Thoracic aorta endothelial cell (primary cell): ENCODE results near the genes MGAT2, VCPKMT and SOS2.

- CAGE, long polyA plus RNA = no peak
Measured at GRCh38 chr14:40955187-40955521, 651.5 kb upstream of the LRFN5 start.

DNA sequence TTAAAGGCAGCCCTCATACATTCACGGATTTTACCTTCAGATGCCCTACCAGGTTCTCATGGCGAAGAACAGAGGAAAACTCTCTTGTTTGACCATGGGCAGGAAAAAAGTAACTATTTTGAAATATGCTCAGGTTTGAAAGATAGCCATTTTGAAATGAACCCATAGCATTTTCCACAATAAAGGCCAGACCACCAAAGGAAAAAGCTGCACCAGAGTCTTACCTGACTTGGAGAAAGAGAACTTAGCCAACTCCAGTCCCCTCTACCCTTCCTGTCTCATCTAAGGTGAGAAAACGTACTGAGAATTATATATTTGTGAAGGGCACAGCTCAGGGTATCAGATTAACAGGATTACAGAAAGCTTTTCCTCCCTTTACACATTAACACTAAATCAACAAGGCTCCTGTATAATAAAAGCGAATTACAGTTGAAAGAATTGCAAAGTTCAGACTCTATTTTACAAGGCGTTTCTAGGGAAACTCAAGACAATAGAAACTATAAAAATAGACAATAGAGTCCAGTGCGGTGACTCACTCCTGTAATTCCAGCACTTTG, 82.6 kb upstream of the RPL10L start:
- CAGE, long polyA plus RNA = no peak

DNA sequence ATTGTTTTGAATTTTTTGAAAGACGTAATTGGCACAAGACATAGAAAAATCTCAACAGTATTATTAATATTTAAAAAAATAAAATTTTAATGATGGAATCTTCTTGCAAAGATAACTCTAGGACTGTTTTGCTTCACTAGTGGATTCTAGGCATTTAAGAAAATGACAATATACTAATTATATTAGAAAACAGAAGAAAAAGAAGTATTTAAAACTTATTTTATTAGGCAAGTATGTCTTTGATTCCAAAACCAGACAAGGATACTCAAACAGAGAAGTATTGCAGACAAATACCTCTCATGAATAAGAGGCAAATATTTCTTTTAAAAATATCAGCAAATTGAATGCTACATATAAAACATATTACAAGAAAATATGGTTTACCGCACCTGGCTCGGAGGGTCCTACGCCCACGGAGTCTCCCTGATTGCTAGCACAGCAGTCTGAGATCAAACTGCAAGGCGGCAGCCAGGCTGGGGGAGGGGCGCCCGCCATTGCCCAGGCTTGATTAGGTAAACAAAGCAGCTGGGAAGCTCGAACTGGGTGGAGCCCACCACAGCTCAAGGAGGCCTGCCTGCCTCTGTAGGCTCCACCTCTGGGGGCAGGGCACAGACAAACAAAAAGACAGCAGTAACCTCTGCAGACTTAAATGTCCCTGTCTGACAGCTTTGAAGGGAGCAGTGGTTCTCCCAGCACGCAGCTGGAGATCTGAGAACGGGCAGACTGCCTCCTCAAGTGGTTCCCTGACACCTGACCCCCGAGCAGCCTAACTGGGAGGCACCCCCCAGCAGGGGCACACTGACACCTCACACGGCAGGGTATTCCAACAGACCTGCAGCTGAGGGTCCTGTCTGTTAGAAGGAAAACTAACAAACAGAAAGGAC, 119.4 kb upstream of the MDGA2 start:
- CAGE, long polyA plus RNA = no peak

DNA sequence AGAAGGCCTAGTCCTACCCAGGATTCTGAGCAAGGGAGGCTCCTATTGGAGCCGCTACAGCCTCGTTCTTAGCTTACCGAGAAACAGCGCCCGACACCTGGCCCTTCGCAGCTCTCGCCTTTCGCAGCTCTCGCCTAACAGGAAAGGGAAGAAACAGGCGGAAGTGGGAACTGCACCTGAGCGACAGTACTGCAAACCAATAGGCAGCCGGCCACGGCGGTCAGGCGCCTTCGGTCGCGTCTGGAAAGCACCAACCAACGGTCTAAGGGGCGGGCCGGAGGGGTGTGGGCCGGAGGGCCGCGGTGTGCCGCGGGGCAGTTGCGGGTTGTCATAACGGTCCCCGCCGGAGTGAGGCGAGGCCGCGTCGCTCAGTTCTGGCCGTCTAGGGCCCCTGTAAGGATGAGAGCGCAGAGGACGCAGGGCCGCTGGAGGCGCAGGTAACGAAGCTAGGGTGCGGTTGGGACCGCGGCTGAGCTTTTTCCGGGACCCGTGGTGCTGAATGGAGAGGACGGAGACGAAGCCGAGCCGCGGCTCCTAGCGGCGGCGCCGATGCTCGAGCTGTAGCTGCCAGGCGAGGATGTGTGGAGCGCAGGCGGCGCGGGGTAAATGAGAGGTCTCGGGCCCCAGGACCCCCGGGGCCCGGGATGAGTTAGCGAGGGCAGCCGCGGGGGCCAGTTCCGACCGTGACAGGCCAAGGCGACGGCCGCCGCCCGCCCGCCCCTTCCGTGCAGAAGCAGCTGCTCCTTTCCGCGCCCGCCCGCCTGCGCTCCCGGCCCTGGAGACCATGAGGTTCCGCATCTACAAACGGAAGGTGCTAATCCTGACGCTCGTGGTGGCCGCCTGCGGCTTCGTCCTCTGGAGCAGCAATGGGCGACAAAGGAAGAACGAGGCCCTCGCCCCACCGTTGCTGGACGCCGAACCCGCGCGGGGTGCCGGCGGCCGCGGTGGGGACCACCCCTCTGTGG, at the start of gene MGAT2:
Gene MGAT2, plus strand, starts transcription at position 315 of the 965 bp plus-strand sequence.
- CAGE, long polyA plus RNA = no peak

- CAGE, long polyA plus RNA = no peak
Measured at GRCh38 chr14:49634202-49635074, 606 bp downstream of the DNAAF2 start.

GRCh38 chr14:49640629-49641326, 5.7 kb upstream of the DNAAF2 start:
- CAGE, long polyA plus RNA = no peak

- CAGE, long polyA plus RNA = no peak
Measured at GRCh38 chr14:49800265-49800992, 32.5 kb downstream of the KLHDC2 start.

DNA sequence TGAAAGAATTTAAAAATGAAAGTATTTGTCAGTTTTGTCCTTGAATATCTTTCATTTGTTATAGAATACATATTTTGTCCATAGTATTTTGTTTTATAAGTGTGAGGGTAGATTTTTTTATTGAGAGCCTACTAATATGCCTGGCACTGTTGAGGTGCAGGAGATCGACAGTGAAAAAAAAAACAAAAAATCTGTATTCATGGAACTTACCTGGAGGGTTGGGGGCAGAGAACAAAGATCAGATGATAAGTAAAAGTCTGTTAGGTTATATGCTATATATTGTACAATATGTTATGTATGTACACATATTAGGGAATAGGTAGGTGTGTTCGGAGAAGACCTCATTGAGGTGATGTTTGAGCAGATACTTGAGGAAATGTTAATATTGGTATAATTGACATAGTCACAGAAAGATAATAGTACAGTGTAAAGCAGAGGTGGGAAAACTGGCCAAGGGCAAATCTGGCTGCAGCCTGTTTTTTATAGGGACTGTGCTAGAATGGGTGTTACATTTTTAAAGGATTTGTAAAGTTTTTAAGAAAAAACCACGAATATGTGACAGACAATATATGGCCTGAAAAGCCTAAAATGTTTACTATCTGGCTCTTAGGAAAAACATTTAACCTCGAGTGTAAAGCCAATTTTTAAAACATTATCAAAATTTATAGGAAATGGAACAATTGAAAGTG, 5.6 kb downstream of the ARF6 start:
- CAGE, long polyA plus RNA = no peak

DNA sequence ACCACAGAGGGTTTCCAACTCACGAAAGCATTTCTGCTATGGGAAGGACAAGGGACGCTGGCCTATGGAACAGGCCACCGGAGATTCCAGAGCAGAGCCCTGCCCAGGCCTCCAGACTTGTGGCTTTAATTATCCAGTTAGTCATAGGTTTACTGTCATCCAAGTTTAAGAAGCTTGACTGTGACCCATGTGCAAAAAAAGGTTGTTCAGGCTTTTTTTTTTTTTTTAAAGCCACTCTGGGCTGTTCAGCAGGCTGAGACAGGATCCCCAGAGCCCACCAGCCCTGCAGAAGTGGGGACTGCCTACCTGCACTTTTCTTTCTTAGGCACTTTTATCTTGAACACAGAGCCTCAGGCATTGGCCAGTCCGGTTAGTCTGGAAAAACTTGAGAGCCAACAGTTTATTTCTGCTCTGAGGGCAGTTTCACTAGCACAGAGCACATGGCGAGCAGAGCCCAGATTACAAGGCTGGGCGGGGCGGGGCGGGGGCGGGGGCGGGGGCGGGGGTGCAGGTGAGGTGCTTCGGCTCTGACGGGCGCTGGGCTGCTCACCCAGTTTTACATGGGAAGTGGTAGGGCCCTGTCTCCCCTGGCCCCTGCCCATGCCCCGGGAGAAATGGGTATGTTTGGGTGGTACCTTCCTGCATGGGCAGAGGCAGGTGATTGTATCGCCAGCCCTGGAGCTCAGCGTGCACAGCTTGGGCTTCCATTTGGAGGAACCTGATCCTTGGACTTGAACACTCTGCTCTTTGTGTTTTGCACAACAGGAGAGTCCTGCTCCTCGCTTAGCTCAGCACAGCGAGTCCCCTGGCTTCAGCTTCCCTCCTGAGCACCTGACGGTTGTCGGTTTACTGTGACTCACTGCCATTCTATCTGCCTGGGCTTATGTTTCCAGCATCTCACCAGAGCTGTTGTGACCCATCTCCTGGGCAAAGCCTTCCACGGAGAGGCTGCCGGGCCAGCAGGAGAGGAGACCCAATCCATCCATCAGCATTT, 108.3 kb downstream of the ARF6 start:
- CAGE, long polyA plus RNA = no peak

- CAGE, long polyA plus RNA = no peak
Measured at GRCh38 chr14:50001850-50002291, 109.0 kb downstream of the ARF6 start.

DNA sequence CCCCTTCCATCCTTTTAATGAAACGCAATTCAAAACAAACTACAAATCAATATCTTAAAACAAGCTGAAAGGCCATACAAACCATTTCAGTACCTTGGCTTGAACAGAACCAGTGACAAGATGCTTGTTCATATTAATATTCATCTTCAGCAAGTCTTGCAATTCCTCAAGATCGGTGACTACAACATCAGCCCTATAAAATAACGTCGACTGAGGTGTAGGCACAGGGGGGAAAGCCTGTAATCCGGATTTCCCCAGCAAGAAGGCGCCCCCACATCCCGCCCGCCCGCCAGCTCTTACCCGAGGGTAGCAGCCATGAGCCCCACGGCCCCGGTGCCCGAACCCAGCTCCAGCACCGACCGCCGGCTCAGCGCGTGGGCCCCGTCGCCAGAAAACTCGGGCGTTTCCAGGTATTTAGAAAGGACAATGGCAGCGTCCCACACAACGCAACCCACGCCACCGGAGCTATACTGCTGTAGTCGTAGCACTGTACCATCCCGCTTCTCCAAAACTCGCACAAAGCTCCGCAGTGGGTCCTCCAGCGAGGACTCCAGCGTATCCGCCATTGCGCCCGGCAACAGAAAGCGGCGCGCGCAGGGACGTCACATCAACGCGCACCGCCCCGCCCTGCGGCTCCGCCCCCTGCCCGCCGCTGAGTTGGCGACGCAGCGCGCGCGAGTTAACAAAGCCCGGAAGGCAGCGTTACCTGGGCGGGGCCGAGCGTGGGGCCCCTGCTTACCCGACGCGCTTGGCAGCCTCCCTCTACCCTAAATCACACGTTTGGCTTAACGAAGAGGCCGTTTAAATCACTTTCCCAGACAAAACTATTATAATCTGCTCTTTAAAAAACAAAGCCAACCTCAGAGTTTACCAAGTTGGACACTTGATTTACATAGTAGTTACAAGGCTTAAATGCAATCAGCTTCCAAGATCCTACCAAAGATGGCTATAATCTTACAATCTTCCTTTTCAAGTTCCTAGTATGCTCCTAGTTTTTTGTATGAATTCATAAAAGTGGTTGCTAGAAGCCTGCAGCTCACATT, at the start of gene VCPKMT:
Gene VCPKMT, minus strand, starts transcription at position 586 of the 1,043 bp plus-strand sequence.
- CAGE, long polyA plus RNA = no peak

DNA sequence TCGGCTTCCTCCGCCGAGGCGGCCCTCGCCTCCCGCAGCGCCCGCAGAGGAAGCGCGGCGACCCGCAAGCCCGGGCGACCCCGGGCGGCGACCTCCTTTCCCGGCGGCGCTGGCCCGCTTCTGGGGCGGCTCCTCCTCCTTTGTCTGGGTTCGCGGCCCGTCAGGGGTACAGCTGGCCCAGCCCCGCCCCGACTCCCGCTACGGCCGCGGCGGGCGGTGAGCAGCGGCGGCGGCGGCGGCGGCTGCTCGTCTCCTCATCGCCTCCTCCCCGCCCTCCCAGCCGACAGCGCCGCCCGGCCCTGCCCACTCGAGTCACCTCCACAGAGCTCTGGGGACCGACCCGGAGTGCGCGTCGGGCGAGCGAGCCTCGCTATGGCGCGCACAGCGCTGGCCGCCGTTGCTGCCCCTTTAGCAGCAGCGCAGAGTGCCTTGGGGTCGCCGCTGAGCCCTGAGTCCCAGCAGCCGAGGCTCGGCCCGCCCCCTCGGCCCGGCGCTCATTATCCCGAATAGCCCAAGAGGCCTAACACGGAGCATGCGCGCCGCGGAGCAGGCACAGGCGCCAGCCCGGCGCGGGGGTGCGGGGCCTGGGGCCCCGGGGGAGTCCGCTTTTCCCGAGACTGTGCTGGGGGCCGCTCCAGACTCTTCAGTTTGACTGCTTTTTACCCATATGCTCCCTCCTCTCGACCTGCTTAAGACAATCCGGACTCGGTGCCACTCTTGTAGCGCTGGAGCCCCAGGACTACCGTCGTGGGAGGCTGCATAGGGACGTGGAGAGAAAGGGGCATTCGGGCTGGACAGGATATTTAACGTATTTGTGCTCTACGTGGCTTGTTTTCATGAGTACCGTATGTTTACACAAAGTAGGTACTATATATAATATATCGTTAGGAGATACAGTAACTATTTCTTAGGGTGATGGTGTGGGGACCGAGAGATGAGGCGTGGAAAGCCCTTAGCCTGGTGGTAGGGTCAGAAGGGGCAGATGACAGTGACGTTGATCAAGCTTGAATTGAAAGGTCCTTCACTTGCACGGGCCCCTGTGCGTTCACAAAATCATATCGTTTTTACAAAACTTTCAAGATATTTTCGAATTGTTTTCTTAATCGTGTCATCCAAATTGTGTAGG, at the start of gene SOS2:
Gene SOS2, minus strand, starts transcription at position 122 of the 1,126 bp plus-strand sequence.
- CAGE, long polyA plus RNA = no peak

GRCh38 chr14:50726127-50726830, 58.2 kb upstream of the SAV1 start:
- CAGE, long polyA plus RNA = no peak

DNA sequence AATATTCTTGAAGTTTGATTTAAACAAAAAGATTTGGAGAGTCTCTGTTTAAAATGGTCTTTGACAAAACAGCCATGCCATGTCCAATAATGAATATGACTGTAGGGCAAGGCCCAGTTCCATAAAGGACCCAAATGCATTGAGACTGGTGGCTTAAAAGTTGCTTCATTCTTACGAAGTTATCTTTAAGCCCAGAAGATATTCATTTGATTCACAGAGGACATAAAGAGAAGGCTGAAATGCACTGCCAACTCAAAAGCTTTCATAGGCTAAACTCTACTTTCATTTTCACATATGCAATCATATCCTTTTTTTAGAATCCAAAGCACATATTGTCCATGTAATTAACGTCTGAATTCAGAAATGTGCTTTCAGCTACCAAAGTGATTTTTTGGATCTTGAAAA, 71.6 kb upstream of the SAV1 start:
- CAGE, long polyA plus RNA = no peak

GRCh38 chr14:50752468-50753150, 78.4 kb downstream of the NIN start:
- CAGE, long polyA plus RNA = no peak

DNA sequence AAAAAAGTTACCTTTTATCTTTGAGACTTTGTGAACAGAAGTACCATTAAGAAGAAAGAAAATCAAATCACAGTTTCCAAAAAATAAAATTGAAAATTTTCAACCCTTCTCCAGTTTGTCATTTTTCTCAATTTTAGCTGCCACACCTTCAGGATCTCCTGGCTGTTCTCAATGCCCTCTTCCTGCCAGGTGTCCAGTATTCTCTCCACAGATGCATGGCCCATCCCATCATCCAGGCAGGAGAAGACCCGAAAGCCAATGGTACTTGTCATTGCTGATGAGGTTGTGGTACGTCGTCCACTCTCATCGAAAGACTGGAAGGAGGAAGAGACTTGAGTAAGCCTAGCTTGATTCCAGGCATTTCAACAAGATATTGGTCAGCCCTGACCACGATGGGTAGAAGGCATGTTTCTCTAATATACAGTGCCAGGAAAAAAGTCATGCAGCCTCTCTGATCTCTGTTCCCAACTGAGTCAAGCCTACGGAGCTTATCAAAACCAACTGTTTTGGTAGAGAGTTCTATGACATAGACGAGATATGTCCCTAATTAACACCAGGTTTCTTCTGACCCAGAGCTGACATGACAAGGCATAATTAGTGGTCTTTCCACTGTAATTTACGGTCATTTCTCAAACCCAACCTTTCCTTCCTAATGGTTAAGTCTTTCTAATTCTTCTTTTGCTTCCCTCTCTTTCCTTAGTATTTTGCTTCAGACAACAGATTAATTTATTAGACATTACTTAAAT, 58.6 kb downstream of the NIN start:
- CAGE, long polyA plus RNA = no peak

DNA sequence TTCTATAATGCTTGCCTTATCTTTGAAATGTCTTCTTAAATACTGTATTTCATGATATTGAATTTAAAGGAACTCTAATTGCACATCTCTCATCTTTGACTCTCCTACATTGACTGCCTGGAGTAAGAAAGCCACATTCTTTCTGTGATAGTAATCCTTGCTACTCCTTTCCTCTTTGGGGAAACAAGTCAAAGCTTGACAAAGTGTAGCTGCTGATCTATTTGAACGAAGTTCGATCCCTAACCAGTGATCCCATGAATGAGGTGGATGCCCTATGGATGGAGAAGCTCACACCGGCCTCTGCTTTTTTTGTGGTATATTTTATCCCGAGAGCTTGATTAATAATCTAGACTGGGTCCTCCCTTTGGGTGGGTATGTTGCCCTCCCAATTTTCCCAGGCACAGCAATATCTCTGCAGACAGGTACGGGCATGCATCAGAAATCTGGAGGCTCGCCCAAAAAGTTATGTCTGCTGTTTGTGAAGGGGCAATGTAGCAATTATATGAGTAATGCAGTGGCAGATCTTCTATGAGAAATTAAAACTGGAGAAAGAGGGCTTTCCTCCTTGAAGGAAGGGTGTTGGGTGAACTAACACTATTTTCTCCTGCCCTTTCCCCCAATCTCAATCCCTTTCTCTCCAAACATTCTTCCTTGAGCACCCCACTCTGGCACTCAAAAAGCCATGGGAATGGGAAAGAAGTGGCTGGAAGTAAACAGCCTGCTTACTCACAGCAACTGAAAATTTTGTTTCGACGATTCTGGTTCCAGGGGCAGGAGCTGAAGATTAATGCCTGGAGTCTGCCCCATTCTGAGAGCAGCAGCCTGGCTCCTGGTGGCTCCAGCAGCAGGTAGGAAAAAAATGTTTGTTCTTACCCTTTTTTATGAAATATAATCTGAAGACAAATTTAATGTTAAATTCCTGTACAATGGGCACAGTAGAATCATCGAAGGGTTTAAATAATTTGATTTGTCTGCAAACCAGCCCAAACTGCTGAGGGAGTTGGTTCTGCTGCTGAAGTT, 162.8 kb upstream of the FRMD6 start:
- CAGE, long polyA plus RNA = no peak

GRCh38 chr14:51554310-51554975, 97.3 kb upstream of the FRMD6 start:
- CAGE, long polyA plus RNA = no peak

DNA sequence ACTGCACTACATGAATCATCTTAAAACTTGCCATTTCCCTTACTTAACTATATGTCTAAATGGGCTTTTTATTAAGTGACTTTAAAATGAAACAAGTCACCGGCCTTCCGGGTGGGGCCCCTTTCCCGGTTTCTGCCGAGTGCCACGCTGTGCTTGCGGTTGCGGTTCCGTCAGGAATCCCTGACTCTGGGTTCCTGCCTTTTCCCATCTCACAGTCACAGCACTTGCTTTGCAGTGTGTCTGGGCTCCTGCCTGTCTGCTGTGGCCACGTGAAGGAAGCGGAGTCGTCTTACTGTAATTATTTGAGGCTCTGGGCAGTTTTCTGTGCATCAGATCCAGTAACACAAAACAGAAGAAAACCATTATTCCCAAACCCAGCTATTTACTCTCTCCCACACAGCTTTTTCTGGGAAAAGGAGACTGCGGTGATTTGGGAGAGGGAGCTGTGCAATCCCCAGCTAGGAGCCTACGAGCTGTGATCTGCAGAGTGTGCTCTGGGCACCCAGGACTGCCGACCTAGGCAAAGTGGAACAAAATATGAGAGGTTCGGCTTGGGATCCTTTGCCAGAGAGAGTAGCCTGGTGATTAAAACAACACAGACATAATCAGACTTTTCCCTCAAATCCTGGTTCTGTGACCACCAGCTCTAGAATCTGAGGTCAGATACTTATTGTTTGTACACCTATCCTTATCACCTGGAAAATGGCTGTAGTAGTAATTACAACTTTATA, 43.9 kb upstream of the FRMD6 start:
- CAGE, long polyA plus RNA = no peak

- CAGE, long polyA plus RNA = no peak
Measured at GRCh38 chr14:51697899-51698234, 46.2 kb downstream of the FRMD6 start.